NCI-H460 (cell line): ENCODE data around the genes KCNJ1, PRDM10 and ZBTB44.

GRCh38 chr11:128733613-128734378, 39.9 kb downstream of the FLI1 start:
RAMPAGE:
- cytosol, long total RNA: no peak
- long total RNA: no peak
- nucleus, long total RNA: no peak

RAMPAGE:
- cytosol, long total RNA: no peak
- long total RNA: no peak
- nucleus, long total RNA: no peak
These were observed 74.2 kb downstream of the FLI1 start for GRCh38 chr11:128767864-128768674.

RAMPAGE:
- cytosol, long total RNA: no peak
- long total RNA: no peak
- nucleus, long total RNA: no peak
These were observed 76.9 kb downstream of the KCNJ1 start for GRCh38 chr11:128790098-128790750.

RAMPAGE:
- cytosol, long total RNA: no peak
- long total RNA: no peak
- nucleus, long total RNA: no peak
These were observed at the start of gene KCNJ1 for GRCh38 chr11:128867162-128867442. KCNJ1 (minus strand) TSS chr11:128867296.

GRCh38 chr11:128928445-128928943, 14.2 kb downstream of the TP53AIP1 start:
RAMPAGE:
- cytosol, long total RNA: no peak
- long total RNA: no peak
- nucleus, long total RNA: no peak

DNA sequence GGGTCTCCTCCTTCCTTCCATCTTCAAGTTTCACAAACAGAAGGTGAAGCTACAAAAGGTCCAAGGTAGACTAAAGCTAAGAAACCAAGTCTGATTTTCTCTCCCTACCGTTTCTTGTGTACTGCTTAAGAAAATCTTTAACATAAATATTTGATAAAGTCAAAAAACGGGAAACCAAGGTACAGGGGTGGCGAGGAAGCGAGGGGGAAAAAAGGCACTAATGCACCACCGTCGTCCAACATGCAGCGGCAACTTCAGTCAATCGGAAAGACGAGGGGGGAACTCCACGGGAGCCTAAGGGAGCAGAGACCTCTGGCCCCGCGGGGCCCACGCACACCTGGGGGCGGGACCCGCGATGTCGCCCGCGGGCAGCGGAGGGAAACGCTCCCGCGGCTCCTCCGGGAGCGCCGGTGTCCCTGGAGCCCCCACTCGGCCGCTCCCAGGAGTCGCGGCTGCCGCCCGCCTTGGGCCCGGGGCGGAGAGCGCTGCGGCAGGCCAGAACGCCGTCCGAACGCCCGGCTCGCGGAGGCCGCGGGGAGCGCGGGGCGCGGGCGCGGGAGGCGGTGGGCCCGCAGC, 86.3 kb upstream of the ARHGAP32 start:
RAMPAGE:
- cytosol, long total RNA: no peak
- long total RNA: no peak
- nucleus, long total RNA: no peak

GRCh38 chr11:129439886-129440203, 64.2 kb downstream of the BARX2 start:
RAMPAGE:
- cytosol, long total RNA: no peak
- long total RNA: no peak
- nucleus, long total RNA: no peak

DNA sequence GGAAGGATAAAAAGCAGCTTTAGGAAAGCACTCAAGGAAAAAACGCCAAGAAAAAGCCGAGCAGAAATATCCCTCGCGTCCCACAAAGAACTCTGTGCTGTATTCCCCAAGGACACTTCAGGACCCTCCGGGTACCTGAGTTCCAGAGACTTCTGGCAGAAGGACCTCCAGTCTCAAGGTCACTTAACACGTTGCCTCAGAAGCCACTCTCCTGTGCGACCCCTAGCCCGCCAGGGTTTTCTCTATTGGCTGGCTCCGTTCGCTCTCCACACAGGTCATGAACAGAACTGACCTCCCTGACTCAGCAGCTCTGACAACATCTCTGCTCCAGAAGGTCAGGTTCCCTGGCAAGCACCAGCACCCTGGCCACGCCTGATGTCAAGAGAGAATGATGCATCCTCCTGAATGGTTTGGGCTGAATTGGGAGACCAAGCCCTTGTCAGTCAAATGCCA, 84.4 kb upstream of the TMEM45B start:
RAMPAGE:
- cytosol, long total RNA: no peak
- long total RNA: no peak
- nucleus, long total RNA: no peak

DNA sequence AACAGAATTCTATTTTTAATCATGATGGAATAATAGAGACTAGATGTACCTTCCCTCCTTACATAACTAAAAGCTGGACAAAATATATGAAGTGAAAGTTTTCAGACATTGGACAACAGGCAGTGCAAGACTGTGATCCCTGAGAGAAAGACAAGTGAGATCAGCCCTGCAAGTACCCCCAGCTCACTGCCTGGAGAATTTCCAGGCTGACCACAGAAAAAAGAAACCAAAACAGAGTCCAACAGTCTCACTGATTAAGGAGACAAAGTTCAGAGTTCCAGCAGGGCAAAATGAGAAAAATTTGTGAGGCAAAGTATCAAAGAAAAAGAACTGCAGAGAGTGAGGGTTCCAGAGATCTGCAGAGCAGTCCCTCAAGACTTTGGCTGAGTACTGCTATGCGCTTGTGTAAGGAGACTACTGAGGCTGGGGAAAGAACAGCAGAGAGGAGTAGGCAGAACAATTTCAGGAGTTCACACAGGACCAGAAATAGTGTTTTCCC, 47.3 kb upstream of the TMEM45B start:
RAMPAGE:
- cytosol, long total RNA: no peak
- long total RNA: no peak
- nucleus, long total RNA: no peak

RAMPAGE:
- cytosol, long total RNA: no peak
- long total RNA: no peak
- nucleus, long total RNA: no peak
These were observed 33.6 kb downstream of the NFRKB start for GRCh38 chr11:129861710-129862311.

RAMPAGE:
- cytosol, long total RNA: no peak
- long total RNA: no peak
- nucleus, long total RNA: no peak
These were observed 10.2 kb upstream of the NFRKB start for GRCh38 chr11:129905608-129906027.

DNA sequence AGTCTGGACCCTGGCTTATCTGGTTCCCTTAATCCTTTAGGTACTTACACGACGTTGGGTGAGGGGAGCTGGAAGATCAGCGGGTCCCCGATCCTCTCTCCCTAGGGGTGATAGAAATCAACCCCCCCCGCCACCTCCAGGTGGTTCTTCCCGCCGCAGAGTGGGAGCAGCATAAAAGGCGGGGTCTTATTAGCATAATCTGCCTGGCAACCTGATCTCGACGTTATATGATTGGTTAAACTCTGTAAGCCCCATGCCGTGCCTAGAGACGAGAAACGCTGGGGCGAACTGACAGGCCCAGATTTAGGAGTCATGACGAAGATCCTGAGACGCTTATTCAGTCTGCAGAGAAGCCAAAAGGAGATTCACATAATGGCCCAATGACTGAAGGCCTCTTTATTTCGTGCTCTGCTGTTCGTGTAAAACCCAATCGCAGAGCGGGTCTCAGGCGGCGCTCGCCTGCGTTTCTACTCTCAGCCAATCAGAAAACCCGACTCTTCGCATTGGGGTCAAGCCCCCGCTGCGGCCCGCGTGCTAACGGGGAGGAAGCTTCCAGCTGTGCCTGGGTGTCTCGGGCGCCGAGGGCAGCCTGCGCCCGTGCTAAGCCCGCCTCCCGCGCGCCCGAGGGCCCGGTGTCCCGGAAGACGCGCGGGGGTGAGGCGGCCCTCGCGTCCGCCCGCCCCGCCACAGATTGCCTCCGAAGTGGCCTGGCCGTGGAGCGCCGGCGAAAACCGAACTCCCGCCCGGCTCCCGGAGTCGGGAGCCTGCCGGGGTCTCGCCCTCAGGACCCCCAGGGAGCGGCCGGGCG, at the start of gene PRDM10:
PRDM10 (minus strand) TSS at position 162 of the 808 bp plus-strand sequence.
RAMPAGE:
- cytosol, long total RNA: start-site peak on the minus strand centred at position 154 of the sequence, 25 bp wide, 21 and 34 reads in 2 replicates
- long total RNA: no peak
- nucleus, long total RNA: start-site peak on the minus strand centred at position 155 of the sequence, 52 bp wide, 88 and 26 reads in 2 replicates

RAMPAGE:
- cytosol, long total RNA: no peak
- long total RNA: no peak
- nucleus, long total RNA: no peak
These were observed 700 bp upstream of the APLP2 start for GRCh38 chr11:130068597-130069791.

RAMPAGE:
- cytosol, long total RNA: no peak
- long total RNA: no peak
- nucleus, long total RNA: no peak
These were observed 19.9 kb downstream of the APLP2 start for GRCh38 chr11:130089339-130090154.

RAMPAGE:
- cytosol, long total RNA: no peak
- long total RNA: no peak
- nucleus, long total RNA: no peak
These were observed 37.4 kb upstream of the ST14 start for GRCh38 chr11:130122049-130122653.

RAMPAGE:
- cytosol, long total RNA: no peak
- long total RNA: no peak
- nucleus, long total RNA: no peak
These were observed 36.2 kb upstream of the ST14 start for GRCh38 chr11:130123188-130124008.

DNA sequence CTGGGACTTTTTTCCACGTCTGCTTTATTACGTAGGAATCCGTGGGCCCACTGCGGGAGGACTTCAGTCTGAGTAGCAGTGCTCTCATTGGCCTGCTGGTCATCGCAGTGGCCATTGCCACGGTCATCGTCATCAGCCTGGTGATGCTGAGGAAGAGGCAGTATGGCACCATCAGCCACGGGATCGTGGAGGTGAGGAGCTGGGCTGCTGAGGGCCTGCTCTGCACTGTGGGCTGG, 17.8 kb upstream of the ST14 start:
RAMPAGE:
- cytosol, long total RNA: no peak
- long total RNA: no peak
- nucleus, long total RNA: no peak

DNA sequence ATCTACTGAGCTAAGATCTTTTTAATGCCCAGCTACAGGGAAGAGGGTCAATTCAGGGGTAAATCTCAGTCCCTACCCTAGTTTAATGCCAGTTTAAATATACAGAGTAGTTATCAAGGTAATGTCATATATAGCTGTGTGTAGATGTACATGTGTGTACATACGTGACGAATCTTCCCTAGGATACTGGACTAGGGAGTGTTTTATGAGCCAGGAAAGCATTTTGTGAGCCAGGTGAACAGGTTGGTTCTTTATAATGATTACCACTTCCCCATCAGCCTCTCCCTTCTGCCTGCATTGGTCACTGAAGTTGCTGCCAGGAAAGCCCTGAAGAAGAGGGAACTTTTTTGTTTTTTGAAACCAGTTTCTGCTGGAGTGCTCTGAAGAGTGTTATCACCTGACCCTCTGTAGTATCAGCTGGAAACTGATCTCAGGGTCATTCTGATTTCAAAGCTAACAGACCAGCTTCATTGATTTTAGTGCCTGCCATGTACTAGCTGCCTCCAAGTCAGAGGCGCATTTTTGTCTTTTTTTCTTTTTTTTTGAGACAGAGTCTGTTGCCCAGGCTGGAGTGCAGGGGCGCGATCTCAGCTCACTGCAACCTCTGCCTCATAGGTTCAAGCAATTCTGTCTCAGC, 14.2 kb upstream of the ST14 start:
RAMPAGE:
- cytosol, long total RNA: no peak
- long total RNA: no peak
- nucleus, long total RNA: no peak

GRCh38 chr11:130313850-130314973, at the start of gene ZBTB44:
ZBTB44 (minus strand) TSS chr11:130314917.
RAMPAGE:
- cytosol, long total RNA: no peak
- long total RNA: no peak
- nucleus, long total RNA: start-site peak on the minus strand at chr11:130314376-130314456, 57 and 26 reads in 2 replicates

RAMPAGE:
- cytosol, long total RNA: no peak
- long total RNA: no peak
- nucleus, long total RNA: no peak
These were observed 359 bp upstream of the ZBTB44 start for GRCh38 chr11:130315144-130315407.